ENCODE measurements around a stretch of chr1.

DNA sequence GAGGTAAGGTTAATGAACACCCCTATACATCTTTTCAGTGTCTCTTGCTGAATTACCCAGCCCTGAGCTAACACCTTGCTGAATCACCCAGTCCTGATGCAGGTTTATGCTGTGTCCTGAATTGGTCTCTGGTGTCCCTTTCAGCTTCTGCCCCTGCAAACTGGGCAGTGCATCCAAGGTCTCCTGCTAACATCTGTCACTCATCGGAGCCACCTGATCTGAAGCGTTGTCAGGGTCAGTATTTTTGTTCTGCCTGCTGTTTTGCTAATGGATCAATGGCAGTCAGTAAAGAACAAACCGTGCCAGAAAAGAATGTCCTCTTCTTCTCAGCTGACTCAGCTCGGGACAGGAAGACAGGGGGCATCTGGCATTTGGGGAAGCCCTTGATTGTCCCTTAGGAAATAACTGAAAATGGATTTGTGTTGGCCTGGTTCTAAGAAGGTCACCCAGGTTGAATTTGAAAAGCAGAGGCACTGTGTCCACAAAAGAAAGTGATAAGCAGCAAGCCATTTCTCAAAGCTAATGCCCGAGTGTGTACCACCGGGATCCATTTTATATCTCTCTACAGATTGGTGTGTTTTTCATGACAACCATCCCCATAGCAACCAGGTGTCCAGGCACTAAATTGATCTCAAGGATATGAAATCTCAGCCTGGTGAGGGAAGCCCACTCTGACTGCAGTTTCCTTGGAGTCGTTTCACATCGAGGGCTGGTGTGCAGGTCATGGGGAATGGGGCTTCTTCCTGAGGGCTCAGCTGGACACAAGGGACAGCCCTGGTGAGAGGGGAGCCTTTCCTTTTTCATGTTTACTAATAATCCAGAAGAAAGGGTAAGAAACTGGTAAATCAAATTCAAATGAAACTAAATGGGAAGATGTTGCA is 109.7 kb upstream of the IRF2BP2 start:
- RRBS = no CpG with 5 or more reads among the region's 8 CpGs

GRCh38 chr1:234743685-234744652 is 134.0 kb upstream of the IRF2BP2 start:
- RRBS = no CpG with 5 or more reads among the region's 21 CpGs

- RRBS = no CpG with 5 or more reads among the region's 11 CpGs
These were observed 145.4 kb upstream of the IRF2BP2 start for GRCh38 chr1:234755227-234755881.

- RRBS = no CpG with 5 or more reads among the region's 11 CpGs
These were observed 199.6 kb upstream of the IRF2BP2 start for GRCh38 chr1:234809533-234810035.

DNA sequence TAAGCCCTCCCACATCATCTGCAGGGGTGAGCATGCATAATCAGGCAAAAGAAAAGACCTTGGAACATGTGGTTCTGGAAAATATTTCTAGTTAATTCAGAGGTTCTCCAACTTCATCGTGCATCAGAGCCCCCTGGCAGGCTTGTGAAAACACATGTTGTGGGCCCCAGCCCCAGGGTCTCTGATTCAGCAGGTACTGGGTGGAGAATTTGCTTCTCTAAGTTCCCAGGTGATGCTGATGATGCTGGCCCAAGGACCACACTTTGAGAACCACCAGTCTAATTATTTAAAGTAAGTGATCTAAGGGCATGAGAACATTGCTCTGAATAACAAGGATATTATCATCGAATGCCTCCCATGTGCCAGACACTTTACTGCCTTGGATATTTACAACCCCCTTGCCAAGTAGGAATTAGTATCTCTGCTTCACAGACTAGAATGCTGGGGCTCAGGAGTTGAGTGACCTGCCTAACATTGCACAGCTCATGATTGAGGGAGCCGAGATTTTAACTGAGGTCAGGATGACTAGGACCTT is 231.0 kb downstream of the TOMM20 start:
- RRBS = no CpG with 5 or more reads among the region's 3 CpGs

- RRBS = no CpG with 5 or more reads among the region's 17 CpGs
These were observed 201.8 kb downstream of the TOMM20 start for GRCh38 chr1:234926804-234927368.

GRCh38 chr1:235076084-235076363 is 52.6 kb downstream of the TOMM20 start:
- RRBS = no CpG with 5 or more reads among the region's 5 CpGs

DNA sequence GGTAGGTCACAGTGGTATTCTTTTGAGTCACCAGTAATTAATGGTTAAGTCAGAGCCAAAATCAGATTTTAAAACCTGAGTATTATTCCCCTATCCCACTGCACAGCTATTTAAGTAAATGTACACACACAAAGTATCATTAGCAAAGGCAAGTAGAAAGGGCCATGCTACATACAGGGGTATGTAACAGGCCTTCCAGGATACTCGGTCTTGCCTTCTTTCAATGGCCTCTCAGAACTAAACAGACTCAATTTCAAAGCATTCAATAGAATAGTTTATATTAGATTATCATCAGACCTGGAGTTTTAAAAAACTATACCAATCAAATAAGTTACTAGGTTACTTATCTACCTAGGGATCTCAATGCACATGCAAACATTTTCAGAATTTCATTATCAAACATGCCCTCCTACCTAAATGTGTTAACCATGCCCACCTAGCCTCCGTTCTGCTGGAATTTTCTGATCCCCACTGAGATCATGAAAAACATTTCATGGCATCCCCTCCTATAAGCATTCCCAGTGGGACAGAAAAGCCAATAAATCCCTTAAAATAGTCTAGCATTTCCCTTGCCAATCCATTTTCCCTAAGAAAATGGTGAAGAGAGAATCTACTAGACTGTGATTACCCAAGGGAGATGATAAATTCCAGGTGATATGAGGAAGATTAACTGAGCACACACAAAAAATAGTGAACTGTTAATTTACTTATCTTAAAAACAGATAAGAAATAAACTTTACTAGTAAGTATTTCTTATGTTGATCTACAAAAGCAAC is 49.9 kb downstream of the ARID4B start:
- RRBS = no CpG with 5 or more reads among the region's 2 CpGs

DNA sequence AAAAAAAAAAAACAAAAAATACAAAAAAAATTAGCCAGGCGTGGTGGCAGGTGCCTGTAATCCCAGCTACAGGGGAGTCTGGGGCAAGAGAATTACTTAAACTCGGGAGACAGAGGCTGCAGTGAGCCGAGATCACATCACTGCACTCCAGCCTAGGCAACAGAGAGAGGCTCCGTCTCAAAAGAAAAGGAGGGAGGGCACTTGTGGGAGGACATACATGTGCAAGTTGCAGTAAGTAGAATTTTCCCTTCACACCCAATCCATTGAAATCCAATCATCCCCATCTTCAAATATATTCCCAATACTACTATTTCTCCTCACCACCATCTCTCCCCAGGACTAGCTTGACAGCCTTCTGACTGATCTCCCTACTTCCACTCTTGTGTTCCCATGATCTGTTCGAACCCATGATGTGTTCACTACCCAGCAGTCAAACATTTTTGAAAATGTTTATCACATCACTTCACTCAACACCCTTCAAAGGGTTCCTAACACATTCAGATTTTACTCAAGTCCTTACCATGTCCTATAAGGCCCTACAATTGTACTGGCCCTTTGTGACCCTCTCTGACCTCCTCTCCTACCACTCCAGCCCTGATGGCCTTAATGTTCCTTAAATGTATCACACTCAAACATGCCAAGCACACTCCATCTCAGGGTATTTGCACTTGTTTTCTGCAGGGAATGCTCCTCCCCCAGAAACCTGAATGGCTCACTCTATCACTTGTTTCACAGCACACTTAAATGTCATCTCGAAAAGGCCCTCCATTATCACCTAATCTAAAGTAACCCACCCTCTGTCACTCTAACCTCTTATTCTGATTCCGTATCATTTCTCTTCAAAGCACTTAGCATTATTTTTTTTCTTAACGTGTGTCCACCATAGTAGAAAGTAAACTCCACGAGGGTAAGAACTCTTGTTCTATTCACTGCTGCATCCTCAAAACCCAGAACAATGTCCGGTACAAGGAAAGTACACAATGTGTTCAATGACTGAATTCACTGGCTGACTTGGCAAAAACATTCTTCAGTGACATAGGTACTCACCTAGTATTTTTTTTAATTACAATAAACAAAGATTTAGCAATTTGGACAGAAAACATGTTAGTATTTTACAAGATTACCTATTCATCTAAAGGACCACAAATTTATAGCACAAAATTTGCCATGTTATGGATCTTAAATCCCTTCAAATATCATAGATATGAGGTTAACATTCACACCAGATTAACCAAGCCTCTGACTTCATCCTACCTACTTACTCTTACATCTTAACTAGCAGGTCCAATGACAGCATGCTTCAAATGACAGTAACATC is 7.4 kb downstream of the ARID4B start:
- RRBS = no CpG with 5 or more reads among the region's 10 CpGs

DNA sequence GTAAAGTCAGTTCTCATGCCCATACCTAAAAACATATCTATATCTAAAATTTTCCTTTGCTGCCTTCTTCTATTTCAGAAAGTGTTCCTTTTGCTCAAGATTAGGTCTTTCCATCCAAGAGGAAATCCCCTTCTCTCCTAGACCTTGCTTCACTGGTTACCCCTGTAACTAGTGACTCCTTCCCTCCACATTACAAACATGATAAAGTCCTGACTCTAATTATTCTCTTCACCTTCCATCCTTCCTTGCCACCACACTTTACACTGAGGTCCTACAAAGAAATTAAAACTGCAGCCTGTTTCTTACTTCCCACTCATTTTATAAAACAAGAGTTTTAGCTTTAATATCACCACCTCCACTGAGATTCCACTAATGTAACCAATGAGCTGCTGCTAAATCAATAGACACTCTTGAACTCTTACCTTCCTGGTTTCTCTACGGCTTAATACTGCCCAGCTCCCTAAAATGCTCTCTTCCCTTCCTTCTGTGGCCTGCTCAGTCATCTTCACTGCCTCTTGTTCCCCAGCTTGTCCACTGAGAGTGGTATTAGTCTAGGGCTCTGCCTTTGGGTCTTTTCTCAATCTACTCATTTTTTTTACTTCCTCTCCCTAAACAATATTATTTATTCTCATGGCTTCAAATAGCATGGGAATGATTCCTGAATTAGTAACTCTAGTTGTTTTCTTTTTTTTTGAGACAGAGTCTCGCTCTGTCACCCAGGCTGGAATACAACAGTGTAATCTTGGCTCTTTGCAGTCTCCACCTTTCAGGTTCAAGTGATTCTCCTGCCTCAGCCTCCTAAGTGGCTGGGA is 14.5 kb downstream of the B3GALNT2 start:
- RRBS = no CpG with 5 or more reads among the region's 2 CpGs

DNA sequence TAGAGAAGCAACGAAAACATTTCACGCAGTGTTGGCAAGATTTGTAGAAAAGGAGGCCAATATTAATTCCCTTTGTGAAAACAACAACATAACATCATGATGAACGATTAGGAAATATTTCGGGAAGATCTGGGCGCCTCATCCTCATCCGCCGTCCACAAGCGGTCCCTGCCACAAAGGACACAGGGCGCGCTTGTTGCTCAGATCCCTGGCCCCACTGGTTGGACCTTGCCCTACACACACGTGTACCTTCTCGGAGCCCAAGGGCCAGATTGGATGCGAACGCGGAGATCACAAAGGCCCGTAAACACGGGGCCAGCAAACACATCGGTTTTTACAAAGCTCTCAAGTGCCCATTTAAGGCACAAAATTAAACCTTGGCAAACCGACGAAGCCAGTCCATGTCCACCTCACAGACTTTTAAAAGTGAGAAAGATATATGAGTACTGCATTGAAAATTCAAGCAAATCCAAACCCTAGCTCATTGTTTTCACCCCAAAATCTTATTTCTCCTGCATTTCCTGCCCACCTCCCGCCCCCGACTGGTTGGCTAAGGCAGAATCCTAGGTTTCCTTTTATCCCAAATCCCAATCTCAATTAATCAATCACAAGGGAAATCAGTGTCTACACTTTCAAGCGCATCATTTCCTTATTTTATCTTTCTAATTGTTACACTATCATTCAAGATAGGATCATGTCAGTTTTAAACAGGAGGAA is 1.5 kb upstream of the GNG4 start:
- RRBS = no CpG with 5 or more reads among the region's 23 CpGs

DNA sequence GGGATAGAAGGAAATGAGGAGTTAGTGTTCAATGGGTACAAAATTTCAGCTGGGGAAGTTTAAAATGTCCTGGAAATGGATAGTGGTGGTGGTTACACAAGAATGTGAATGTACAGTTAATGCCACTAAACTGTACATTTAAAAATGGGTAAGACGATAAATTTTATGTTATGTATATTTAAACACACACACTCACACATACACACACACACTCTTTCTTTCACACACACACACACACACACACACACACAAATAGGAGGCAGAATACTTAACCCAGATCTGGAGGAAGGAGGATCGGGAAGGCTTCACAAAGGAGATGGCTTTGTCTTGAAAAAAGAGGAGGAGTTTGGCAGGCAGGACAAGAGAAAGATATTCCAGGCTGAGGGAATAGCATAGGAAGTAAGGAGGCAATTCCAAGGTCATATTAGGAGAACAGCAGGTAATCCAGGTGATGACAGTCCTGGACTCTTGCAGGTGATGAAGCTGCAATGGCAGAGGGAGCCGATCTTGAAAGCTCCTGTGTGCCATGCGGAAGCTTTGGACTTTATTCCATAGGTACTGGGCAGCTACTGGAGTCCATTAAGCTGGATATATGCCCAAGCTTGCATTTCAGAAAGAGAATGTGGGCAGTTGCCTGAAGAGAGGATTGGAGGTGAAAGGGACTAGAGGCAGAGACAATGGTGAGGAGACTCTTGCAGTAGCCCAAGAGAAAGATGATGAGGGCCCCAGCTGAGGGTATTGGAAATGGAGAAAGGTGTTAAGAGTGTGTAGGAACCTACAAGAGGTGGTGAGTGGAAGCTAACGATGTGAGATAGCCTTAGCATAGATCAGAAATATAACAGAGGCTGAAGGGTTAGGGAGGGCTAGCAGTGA is 15.4 kb upstream of the LYST start:
- RRBS = no CpG with 5 or more reads among the region's 5 CpGs

DNA sequence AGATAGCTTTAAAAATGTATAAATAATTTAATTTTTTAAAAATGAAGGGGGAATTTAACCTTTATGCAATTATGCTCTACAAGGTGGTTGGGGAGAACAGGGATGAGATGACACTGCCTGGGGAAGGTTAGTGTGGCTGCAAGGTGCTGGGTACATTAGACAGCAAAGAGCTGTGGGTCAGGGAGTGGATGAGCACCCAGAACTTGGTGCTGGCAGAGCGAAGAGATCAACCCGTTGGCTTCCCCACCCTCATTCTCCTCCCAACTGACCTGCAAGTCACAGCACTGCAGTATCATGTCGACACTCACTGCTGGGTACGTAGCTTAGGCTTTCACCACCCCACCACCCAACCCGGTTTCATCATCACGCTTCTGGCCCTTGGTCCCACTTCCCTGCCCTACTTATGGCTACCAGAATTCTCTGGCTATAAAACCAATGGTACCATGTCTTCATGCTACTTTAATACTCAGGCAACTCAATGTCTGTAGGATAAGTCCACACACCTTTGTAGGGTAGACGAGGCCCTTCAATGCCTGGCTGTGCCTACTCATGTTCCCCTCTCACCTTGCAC is 73.6 kb upstream of the LYST start:
- RRBS = no CpG with 5 or more reads among the region's 7 CpGs

DNA sequence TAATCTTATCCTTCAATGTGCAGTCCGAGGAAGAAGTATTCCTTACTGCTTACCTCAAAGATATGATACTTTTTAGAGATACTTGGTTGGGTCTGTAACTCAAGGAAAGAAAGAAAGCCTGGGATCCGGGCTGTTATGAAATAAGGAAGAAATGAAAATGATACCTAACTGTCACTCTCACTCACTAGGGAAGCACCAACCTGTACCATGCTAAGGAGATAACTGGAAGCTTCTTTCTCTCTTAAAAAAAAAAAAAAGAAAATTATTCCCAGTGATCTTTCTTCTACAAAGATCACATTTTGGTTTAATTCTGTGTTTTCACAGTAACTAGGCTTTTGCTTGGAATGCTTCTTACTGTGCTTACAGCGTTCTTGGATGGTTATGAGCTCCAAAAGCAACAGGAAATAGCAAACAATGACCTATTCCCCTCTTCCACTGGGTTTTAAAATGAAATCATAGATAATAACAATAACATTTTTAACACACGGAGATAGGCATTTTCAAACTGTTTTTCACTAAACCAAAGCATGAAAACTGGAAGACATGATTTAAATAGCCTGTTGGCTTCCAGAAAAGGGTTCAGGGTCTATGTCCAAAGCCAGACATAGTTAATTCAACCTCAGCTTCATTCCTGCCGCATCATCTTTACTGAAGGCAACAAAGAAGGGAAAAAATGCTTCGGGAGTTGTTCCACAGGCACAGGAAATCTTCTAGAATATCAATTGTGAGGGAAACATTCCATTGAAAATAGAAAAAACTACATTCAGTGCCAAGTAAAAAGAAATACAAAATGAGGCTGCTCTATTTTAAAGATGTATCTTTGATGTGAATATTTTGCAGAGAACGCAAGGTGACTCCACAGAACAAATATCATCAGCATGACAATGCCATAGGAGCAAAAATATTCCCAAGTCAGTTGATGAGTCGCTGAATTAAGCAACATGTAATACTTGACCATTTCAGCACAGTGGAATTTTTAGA is 80.9 kb downstream of the NID1 start:
- RRBS = no CpG with 5 or more reads among the region's 8 CpGs

- RRBS = no CpG with 5 or more reads among the region's 16 CpGs
These were observed 23.0 kb downstream of the NID1 start for GRCh38 chr1:236041743-236042479.

GRCh38 chr1:236065671-236066078 is 785 bp upstream of the NID1 start:
- RRBS = no CpG with 5 or more reads among the region's 13 CpGs

DNA sequence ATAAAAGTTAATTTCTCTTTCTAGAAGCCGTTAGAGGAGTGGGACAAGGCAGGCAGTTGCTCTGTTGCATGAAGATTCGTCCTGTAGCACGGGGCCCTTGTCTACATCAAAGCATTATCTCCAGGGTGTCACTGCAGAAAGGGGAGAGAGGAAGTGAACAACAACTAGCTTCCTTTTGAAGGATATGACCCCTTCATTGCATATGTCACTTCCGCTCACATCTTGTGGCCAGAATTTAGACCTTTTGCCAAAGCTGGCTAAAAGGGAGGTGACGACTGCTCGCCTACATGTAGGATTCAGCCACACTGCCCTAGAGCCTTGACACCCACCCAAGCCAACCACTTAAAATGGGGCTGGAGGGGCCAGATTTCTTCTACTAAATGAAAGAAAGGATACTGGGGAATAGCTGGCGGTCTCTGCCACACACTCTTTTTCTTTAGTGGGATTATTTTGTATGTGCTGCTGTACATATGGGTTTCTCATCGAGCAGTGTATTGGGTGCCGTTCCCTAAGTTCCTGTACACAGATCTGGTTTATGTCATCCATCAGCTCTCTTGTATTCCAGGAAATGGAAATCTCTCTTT is 26.8 kb upstream of the NID1 start:
- RRBS = no CpG with 5 or more reads among the region's 9 CpGs

DNA sequence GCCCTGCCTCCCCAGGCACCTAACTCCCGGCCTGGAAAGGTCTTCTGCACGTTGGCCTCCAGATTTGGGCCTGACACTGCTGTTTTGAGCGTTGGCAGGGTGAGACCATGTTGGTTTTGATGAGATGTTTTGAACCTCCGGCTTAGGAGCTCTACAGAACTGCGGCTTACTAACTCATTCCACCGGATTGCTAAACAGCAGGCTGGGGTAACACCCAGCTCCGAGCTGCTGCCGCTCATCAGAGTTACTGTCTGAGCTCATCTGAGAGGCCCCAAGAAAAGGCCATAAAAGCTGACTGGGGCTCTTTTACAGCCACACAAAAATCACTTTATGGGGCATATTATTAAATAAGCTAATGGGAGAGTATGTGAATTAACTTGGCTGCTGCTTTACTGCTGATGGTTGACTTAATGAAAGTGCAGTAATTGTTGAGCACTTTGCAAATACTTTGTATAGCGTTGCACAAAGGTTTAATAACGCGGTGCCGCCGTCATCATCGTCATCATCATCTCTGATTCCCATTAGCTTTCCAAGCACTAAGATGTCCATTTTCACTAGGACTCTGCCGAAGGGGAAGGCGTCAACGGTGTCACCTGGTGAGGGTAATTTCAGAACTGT is 1.2 kb downstream of the GPR137B start:
- RRBS = 0% methylated on average over 1 of the region's 17 CpGs

DNA sequence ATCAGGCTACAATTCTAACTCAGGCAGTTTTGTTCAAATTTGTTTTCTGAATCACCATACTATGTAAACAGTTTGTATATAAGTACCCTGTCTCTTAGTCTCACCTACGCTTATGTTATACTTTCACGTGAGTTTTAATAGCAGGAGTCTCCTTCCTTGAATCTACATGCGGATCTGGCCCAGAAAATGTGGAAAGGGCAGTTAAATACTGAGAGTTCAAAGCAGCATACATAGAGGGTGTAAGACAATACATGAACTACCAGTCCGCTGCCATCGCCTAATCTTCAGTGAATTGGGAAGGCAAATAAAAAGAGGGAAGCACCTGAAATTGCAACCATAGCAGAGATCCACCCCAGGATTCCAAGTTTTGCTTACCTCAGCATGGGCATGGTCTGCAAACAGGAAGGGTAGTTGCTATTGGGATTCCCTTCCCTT is 64.0 kb downstream of the GPR137B start:
- RRBS = no CpG with 5 or more reads among the region's 5 CpGs

GRCh38 chr1:236309993-236310442 is 28.3 kb upstream of the ERO1B start:
- RRBS = no CpG with 5 or more reads among the region's 5 CpGs